SJSA1 (cell line): Measurements from ENCODE around the gene ARMC3.

DNA sequence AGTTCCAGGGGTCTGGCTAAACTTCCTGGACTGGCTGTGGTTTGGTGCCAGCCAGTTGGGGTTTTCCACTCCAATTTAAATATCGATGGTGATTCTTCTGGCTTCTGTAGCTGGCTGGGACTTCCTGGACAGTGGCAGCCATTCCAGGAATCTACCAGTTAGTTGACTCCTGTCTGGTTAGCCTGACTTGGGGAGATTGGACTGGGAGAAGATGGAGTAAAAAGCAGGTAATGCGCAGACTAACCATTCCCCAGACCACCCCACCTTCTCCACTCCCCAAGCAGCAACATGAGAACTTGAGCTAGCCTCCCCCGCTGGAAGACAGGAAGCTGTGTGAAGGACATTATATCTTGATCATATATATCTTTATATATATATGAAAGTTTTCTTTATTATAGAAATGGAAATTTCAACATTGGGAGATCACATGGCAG lies 6.3 kb upstream of the PIP4K2A start:
- RAMPAGE, long total RNA, result no peak

DNA sequence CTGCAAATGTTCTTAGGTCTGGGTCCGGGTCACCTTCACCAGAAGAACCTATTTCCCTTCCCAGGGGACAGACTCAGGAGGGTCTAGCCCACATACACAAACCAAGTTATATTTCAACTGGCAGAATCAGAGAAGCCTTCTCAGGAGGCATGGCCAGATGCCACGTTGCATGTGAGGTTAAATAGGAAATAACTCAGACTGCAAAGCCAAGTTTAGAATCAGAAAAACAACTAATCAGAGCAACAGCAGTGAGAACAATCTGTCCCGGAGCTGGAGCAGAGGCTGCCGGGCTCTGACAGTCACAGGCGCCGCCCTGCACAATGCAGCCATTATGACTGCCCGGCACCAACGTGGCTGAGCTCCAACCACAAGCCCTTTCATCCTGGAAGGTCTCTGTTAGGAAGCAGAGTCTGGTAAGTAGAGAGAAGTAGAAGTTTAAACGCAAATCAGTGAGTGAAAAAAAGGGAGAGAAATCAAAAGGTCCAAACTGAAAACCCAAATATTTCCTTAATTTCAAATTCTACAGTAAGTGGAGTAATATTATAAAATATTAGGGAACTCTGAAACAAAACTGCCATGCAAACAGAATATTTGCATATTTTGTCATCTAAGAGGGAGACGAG lies 78.4 kb upstream of the ARMC3 start:
- RAMPAGE, long total RNA, result no peak

- RAMPAGE, long total RNA, result no peak
Observed at GRCh38 chr10:22927594-22928459, at the start of gene ARMC3. Gene ARMC3, plus strand, starts transcription at chr10:22928053.

DNA sequence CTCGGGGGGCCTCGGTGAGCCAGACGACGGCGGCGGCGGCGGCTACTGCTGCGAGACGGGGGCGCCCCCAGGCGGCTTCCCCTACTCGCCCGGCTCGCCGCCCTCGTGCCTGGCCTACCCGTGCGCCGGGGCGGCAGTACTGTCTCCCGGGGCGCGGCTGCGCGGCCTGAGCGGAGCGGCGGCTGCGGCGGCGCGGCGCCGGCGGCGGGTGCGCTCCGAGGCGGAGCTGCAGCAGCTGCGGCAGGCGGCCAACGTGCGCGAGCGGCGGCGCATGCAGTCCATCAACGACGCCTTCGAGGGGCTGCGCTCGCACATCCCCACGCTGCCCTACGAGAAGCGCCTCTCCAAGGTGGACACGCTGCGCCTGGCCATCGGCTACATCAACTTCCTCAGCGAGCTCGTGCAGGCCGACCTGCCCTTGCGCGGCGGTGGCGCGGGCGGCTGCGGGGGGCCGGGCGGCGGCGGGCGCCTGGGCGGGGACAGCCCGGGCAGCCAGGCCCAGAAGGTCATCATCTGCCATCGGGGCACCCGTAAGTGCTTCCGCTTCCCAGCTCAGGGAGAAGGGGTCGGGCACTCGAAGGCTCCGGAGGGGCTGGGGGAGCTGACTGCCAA lies 779 bp downstream of the PTF1A start:
- RAMPAGE, long total RNA, result no peak

GRCh38 chr10:23198746-23199351 lies 6.7 kb downstream of the PTF1A start:
- RAMPAGE, long total RNA, result no peak

- RAMPAGE, long total RNA, result no peak
Observed at GRCh38 chr10:23368802-23369305, 24.3 kb upstream of the C10orf67 start.

DNA sequence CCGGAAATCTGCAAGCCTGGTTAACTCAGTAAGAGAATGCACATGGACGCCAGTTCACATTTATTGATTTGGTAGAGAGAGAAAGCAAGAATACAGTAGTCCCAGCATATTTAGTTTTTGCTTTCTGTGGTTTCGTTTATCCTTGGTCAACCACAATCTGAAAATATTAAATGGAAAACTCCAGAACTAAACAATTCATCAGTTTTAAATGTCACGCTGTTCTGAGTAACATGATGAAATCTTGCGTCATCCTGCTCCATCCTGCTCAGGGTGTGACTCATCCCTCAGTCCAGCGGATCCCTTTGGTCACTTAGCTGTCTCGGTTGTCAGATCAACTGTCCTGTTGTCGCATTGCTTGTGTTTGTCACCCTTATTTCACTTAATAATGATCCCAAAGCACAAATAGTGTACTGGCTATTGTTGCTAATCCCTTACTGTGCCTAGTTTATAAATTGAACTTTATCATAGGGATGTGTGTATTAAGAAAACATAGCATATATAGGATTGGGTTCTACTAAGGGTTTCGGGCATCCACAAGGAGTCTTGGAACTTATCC lies 73.5 kb downstream of the OTUD1 start:
- RAMPAGE, long total RNA, result no peak

DNA sequence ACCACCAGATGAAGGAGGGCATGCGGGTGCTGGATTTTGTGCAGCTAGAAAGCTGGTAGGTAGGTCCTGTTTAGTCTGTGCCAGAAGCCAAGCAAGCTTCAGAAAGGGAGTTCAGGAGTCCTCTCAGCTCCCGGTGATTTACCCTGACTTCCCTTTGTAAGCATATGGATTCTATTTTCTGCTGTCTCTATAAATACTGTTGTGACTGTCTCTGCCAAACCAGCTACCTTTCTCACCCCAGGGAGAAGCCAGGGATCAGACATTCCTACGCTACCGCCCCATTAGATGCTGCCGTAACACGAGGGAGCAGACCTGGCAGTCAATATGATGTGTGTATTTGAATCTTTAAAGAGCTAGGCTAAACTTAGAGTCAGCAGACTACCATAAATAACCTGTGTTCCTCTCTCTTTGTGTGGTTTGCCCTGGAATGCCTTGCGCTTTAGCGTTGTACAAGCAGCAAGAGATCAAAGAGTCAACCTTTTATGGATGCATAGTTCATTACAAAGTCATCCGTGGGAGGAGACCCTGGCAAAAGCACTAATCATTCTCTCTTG lies 200.3 kb upstream of the KIAA1217 start:
- RAMPAGE, long total RNA, result no peak

DNA sequence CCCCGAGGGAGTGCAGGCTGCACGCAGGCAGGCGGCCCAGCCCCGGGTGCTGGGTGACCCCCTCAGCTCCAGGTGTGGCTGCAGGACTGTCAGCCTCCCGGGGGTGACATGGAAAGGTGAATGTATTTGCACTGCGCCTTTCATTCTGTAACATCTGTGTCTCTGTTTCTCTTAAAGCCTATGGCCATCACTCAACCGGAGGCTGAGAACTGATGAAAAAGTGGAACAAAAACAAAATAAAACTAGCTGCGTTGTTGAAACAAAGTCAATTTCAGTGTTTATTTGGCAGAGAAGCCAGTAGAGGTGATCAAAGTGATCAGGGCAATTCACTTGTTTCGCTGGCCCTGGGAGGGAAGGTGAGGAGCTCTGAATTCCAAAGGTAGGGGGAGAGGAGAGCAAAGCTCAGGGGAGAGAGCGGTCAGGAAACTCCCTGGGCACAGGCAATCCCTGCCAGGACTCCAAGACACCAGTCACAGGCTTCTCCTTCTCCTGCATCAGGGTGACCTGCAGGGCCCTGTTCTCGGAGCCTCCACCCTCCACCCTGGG lies 6.9 kb upstream of the KIAA1217 start:
- RAMPAGE, long total RNA, result no peak

GRCh38 chr10:24202526-24202894 lies 6.4 kb upstream of the KIAA1217 start:
- RAMPAGE, long total RNA, result no peak

- RAMPAGE, long total RNA, result no peak
Observed at GRCh38 chr10:24241519-24241913, 32.6 kb downstream of the KIAA1217 start.

GRCh38 chr10:24259401-24259924 lies 50.5 kb downstream of the KIAA1217 start:
- RAMPAGE, long total RNA, result no peak

DNA sequence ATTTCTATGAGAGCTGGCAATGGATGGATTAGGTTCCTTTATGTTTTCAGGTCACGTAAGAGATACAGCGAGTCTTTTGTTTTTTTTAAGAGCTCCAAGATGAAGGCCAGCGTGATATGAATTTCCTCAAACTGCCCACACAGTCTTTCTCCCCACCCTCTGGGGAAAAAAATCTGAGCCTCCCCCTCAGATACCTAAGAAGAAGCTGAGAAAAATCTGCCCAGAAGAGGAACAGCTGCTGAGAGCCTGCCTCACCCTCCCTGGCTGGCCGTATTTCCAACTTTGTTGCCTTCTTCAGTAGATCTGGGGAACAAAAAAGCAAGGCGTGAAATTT lies 208.1 kb downstream of the KIAA1217 start:
- RAMPAGE, long total RNA, result no peak

DNA sequence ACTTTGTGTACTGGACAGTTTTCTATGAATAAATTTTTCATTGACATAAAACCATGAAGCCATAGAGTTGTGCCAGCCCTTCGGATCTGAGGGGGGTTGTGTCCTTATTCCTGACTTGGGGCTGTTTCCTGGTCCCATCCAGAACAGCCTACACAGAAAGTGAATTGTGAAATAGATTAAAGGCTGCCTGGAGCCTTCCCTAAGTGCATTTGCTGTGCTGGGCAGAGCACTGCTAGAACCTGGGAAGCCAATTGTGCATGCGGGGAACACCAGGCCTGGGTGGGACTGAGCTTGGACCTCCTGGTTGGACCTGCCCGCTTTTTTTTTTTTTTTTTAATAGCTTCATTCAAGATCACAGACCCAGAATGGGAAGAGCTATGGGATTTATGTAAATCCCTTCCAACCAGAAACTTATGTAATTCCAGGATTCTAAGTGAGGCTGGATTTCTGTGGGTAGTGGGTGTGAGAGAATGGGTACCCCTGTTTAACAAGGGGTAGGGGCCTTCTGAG lies 238.9 kb downstream of the ARHGAP21 start:
- RAMPAGE, long total RNA, result no peak

DNA sequence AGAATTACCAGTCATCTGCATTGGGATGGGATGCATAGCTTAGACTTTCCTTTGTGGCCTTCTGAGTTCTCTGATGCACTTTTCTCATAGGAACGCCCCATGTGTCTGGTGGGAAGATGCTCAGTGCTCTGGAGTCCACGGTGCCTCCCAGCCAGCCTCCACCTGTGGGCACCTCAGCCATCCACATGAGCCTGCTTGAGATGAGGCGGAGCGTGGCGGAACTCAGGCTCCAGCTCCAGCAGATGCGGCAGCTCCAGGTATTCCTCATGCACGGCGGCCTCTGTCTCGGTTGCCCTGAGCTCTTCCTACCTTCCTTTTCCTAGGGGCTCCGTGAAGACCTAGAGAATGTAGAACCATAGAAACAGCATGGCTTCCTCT lies 222.4 kb downstream of the ARHGAP21 start:
- RAMPAGE, long total RNA, result no peak

GRCh38 chr10:24532066-24532642 lies 191.5 kb downstream of the ARHGAP21 start:
- RAMPAGE, long total RNA, result no peak

DNA sequence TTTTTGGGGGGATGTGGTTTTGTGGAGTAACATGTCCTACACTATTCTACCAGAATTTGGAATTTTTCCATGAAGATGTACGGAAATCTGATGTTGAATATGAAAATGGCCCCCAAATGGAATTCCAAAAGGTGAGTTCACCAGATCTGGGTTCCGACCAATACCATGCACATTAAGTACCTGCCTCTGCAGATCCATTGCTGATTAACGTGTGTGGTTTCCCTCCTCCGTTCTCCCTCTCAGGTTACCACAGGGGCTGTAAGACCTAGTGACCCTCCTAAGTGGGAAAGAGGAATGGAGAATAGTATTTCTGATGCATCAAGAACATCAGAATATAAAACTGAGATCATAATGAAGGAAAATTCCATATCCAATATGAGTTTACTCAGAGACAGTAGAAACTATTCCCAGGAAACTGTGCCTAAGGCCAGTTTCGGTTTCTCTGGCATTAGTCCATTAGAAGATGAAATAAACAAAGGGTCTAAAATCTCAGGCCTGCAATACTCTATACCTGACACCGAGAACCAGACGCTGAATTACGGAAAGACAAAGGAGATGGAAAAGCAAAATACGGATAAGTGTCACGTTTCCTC lies 181.0 kb downstream of the ARHGAP21 start:
- RAMPAGE, long total RNA, result no peak

DNA sequence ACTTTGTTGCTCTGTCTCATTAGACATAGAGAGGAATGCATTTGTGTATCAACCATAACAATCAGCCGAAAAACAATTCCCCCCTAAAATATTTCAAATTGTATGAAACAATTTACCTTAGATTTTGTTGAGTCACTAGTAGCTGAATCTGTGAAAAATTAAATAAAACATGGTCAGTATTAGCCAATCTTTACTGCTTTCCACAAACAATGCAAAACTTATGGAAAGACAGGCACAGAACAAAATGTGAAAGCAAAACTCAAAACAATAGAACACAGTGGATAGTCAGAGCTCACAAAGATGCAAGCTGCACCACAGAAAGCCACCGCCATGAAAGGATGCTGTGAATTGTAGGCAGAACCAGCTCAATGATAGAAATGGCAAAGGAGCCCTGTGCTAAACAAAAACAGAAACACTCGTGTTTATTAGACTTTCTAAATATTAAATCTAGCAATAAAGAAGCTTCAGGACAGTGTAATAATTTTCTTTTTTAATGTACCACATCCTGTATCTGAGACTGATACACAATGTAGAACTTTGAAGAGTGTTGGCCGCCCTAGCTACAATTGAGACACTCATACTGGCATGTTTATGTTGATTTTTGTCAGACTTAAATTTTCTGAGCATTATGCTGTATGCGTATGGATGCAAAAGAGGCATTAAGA lies 134.4 kb downstream of the ARHGAP21 start:
- RAMPAGE, long total RNA, result no peak

- RAMPAGE, long total RNA, result no peak
Observed at GRCh38 chr10:24623021-24623786, 100.5 kb downstream of the ARHGAP21 start.

GRCh38 chr10:24664939-24665657 lies 58.6 kb downstream of the ARHGAP21 start:
- RAMPAGE, long total RNA, result no peak